ENCODE data around the gene FOXO1.

DNA sequence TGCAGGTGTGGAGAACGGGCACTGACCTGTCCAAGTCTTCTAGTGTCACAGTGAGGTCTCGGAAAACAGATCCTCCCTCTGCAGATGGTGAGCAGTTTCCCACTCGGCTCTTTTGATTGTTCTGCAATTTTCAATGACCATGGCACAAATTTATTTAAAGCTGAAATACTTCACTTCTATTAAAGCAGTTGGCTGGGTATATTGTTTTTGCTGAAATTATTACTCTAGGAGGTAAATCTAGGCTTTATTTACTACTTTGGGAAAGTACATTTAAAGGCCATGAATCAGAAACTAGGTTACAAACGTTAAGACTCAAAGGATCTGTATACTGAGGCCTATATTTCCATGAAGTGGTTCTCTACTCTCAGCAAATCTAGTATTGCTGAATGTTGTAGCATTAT is 144.0 kb downstream of the STOML3 start:
- PRO-cap = no peak
- RAMPAGE, long total RNA, 2 experiments = no peak in any of the 2 experiments

DNA sequence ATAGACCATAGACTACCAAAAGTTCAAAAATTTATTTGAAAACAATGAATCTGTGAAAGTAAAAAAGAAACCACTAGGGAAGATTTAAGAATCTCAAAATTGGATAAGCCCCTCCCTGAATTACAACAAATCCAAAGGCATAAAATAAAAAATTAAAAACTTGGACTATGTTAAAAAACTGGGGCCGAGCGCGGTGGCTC is 58.1 kb downstream of the STOML3 start:
- PRO-cap = no peak
- RAMPAGE, long total RNA, 2 experiments = no peak in any of the 2 experiments

DNA sequence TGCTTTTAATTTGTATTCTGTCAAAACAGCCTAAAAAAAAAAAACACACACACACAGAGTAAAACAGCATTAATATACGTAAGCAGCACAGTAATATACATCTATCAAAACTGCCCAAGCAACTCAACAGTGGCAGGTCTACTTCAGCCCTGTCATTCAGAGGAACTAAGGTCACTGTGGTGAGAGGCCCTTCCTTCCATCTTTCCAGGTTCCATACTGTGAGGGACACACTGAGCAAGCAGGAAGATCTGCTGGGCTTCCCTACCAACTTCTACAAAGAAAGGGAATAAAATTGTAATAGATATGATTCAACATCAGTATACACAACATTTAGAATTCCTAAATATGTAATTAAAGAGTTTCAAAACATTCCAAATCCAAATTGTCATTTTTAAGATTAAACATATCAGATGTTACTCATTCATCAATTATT is 3.7 kb downstream of the PROSER1 start:
- PRO-cap = no peak
- RAMPAGE, long total RNA, 2 experiments = no peak in any of the 2 experiments

DNA sequence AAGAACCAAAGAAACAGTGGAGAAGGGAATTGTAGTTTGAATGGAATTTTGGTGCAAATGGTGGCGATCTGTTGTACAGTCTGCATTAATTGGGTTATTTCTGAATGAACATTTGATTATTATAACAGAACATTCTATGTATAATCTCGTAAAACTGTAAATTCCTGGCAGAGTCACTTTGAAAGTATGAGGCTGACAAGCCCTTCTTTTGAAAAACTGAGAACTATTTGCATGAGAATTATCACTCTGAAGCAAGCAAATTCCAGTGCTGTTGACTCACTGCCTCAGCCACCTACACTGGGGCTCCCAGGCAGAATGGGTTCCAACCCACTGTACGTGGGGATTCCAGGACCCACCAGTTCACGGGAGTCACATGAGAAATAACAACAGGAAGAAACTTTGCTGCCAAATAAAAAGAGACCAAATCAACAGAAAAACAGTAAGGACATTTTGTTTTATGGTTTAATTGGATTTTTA is 37.4 kb downstream of the LHFPL6 start:
- PRO-cap = no peak
- RAMPAGE, long total RNA, 2 experiments = no peak in any of the 2 experiments

DNA sequence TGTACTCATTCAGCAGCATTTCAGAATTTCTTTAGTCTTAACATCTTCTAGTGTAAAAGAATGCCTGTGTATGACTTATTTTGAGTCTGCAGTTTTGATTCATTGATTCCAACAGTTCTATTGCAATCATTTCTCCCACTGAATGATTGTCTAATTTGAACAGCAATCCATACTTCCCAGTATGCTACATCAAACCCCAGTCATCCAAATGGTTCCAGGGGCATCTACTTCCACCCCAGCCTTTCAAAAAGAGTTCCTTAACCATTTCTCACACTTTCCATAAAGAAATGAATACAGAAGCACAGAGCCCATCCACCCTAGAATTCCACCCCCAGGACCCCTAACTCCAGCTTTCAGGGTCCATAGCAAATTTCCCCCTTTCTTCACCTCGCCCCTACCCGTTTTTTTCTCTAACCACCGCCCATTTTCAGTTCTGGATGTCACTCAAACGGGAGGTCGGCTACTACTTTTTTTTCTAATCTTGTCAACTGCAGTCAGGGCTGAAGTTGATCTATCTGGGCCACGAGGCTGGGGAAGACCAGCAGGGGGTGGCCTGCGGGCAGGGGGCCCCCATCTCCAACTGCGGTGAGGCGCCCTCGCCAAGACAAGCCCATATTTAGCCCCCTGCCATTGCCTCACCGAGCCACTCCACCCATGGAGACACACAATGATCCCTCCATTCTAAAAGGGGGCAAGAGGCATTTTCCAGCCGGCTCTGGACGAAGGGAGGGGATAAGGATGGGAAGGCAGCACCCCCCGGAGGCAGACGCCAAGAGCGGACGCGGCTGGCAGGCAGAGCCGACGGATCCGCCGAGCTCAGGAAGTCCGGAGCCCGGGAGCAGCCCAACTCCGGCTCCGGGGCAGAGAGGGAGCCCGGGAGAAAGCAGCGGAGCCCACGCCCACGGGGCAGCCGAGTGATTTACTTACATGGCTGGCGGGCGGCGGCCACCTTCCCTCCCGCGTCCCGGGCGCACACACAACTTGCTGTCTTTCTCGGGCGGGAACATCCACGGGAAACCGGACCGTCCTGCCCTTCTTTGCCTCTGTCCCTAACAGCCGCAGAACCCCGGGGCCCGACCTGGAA is 695 bp downstream of the LHFPL6 start:
- PRO-cap = no peak
- RAMPAGE, long total RNA, 2 experiments = no peak in any of the 2 experiments

DNA sequence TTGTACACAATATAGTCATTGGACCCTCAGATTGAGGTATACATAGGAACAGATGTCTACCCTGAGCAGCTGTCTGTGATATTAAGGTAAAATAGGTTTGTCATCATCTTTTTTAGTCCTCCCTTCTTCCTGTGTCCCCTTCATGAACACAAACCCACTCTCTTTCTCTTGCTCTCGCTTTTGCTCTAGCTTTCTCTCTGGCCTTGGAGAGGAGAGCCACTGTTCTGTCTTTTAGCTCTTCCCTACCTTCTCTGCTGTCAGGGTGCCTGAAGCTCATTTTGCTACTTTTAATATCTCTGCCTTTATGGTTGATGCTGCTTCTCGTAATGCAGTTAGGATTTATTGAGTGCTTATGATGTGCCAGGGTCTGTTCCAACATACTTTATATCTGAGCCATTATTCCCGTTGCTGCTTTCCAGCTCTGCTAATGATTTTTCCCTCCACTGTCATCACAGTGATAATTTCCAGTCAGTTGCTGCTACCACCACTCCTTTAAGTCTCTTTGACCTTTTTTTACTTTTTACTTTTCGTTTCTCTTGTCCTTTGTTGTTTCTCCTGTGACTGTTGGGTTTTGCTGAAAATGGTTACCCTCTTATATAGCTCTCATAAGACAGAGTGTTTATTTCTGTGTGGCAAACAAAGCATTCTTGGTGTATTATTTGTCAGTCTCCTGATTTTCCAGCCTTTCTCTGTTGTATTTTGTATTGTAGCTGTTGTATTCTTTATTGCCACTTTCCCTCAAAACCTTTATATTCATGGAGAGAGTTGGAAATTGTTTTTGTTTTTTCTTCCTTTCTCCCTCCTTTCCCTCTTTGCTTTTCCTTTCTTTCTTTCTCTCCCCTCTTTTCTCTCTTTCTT is 37.2 kb downstream of the COG6 start:
- PRO-cap = no peak
- RAMPAGE, long total RNA, 2 experiments = no peak in any of the 2 experiments

DNA sequence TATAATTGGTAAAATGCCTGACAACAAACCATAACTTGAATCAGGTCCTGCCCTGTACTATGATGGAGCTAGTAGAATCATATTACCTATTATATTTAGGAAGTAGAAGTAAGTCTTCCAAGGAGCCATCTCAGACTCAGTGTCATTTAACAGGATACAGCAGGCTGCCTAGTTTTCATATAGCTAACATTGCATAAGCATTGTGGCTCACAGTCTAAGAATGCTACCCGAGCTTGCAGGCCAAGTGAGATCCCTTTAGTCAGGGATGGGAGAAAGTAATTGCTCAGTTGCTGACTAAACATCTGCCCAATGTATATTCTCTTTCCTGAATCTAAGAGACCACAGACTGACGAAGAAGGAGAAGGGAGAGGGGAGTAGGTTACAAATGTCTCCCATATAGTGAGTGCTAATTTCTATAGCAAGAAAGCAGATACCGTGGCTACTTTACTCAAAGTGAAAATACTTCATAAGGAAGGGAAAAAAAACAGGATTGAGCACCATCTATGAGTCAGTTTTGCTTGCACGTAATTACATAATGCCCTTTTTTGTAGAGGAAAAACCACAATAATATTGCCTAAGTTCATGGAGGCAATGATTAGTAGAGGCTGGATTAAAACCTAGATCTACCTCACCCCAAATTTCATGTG is 453.9 kb downstream of the COG6 start:
- PRO-cap = no peak
- RAMPAGE, long total RNA, 2 experiments = no peak in any of the 2 experiments

DNA sequence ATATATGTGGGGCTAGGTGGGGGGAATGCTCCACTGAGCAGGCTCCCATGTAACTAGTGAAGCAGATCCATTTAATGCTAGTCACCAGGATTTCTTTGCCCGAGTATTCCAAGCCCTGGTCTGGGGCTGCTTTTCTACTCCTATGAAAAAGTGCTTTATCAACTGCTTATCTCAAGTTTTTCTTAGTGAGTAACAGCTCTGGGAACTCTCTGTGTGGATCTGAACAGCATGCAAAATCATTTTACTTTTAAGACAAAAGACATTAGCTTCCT is 475.3 kb downstream of the FOXO1 start:
- PRO-cap = no peak
- RAMPAGE, long total RNA, 2 experiments = no peak in any of the 2 experiments

GRCh38 chr13:40431954-40432542 is 234.4 kb downstream of the FOXO1 start:
- PRO-cap = no peak
- RAMPAGE, long total RNA, 2 experiments = no peak in any of the 2 experiments

GRCh38 chr13:40503801-40504609 is 162.4 kb downstream of the FOXO1 start:
- PRO-cap = no peak
- RAMPAGE, long total RNA, 2 experiments = no peak in any of the 2 experiments

- PRO-cap = no peak
- RAMPAGE, long total RNA, 2 experiments = start-site peak on the minus strand in 1 of 2 experiments, at chr13:40549587-40549849 at its widest, 5 reads per replicate
Measured at GRCh38 chr13:40549472-40550345, 116.7 kb downstream of the FOXO1 start.

DNA sequence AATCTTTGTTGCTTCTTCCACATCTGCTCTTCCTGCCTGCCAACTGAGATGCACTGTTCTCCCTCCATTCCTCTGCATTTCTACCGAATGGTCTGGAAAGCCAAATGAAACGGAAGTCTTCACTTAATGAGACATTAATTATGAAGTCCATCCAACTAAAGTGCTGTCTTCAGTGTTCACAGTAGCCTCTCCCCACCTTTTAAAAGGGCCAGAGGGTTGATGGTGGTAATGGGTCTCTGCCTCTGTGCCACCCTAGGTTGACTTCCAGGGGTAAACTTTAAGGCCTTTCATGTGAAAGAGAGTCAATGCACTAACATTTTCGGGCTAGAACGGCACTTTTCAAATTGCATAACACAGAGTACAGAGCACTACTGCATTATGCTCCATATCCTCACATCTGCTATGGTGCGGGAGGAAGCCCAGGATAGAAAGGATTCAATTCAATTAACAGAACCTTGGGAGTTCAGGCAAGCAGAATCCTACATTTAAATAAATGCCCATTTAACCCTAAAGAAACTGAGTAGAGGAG is 78.7 kb downstream of the FOXO1 start:
- PRO-cap = no peak
- RAMPAGE, long total RNA, 2 experiments = no peak in any of the 2 experiments

GRCh38 chr13:40615623-40616184 is 50.7 kb downstream of the FOXO1 start:
- PRO-cap = no peak
- RAMPAGE, long total RNA, 2 experiments = no peak in any of the 2 experiments

DNA sequence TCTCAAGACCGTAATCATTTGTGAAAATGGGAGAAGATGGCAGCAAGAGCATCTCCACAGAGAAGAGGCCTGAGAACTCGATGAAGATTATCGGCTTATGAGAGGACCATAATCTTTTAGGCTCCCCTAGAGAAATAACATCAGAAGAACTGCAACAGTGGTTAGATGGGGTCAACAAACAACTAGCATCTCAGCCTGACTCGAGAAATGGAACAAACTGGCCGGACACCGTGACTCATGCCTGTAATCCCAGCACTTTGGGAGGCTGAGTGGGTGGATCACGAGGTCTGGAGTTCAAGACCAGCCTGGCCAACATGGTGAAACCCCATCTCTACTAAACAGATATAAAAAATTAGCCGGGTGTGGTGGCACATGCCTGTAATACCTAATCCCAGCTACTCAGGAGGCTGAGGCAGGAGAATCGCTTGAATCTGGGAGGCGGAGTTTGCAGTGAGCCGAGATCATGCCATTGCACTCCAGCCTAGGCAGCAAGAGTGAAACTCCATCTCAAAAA is 47.6 kb downstream of the FOXO1 start:
- PRO-cap = no peak
- RAMPAGE, long total RNA, 2 experiments = no peak in any of the 2 experiments

GRCh38 chr13:40659942-40660811 is 6.3 kb downstream of the FOXO1 start:
- PRO-cap = no peak
- RAMPAGE, long total RNA, 2 experiments = no peak in any of the 2 experiments

DNA sequence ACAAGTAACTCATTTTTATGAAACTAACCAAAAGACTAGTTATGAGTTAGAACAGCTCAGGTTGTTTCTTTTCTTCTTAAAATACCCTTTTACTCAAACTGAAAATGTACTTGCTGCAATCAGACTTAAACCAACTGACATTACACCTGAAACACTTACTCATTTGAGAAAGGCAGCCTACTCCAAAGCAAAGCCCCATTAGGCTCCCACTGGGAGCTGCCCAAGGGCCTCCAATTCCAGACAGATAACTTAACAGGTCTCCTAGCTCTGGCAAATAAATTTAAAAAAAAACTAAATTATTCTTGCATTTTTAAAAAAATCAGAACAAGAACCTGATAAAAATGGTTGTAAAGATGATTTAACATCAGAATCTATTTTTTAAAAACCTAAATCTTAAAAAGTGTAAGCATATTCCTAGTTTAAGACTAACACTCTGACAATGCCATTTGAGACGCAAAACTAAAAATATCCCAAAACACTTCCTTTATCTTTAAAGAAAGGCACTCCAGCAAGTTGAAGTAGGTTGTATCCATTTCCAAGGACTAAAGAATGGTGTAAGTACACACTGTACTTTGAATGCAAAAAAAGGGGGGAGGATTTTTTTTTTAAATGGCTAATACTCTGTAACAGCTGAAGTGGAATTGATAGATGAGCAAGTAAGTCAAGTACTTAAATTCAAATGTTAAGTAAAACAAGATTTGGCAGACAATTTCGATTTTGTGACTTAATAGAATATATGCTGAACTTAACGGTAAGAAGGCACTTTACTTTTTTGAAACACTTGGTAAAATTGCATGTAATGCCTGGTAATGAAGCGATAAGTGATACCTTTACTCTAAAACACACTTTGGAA is 3.3 kb downstream of the FOXO1 start:
- PRO-cap = no peak
- RAMPAGE, long total RNA, 2 experiments = no peak in any of the 2 experiments

GRCh38 chr13:40664107-40664965 is 2.1 kb downstream of the FOXO1 start:
- PRO-cap = bidirectional peak, plus-strand start at chr13:40664340, minus-strand start at chr13:40664336; bidirectional peak, plus-strand start at chr13:40664865, minus-strand start at chr13:40664763
- RAMPAGE, long total RNA, 2 experiments = no peak in any of the 2 experiments

- PRO-cap = bidirectional peak, plus-strand start at chr13:40666502, minus-strand start at chr13:40666112; bidirectional peak, plus-strand start at chr13:40666989, minus-strand start at chr13:40666633
- RAMPAGE, long total RNA, 2 experiments = no peak in any of the 2 experiments
Measured at GRCh38 chr13:40666168-40666707, at the start of gene FOXO1. Gene FOXO1, minus strand, starts transcription at chr13:40666641.

GRCh38 chr13:40668021-40668815 is 1.8 kb upstream of the FOXO1 start:
- PRO-cap = no peak
- RAMPAGE, long total RNA, 2 experiments = no peak in any of the 2 experiments

DNA sequence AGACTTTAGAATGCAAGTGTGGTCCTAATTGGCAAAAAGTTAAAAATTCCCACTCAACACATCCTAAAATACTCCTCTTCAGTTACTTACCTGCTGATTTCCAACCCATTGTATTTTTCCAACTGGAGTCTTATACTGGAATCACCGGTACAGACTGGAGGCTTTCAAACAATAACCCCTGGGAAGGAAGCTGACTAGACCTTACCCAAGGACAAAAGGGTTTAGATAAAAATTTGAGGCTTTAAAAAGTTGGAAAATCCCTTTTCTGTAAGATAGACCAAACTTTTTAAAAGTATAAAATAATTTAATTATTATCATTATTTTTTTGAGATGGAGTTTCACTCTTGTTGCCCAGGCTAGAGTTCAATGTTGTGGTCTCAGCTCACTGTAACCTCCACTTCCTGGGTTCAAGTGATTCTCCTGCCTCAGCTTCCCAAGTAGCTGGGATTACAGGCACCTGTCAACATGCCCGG is 70.4 kb downstream of the ELF1 start:
- PRO-cap = no peak
- RAMPAGE, long total RNA, 2 experiments = no peak in any of the 2 experiments